Measurements from ENCODE around the gene GOLGA5.

- PRO-cap, 2 experiments: no peak in any of the 2 experiments
Observed at GRCh38 chr14:92475814-92476145, 37.8 kb upstream of the RIN3 start.

- PRO-cap, 2 experiments: no peak in any of the 2 experiments
Observed at GRCh38 chr14:92546288-92547190, 33.0 kb downstream of the RIN3 start.

GRCh38 chr14:92651146-92651837, 97.1 kb downstream of the LGMN start:
- PRO-cap, 2 experiments: no peak in any of the 2 experiments

DNA sequence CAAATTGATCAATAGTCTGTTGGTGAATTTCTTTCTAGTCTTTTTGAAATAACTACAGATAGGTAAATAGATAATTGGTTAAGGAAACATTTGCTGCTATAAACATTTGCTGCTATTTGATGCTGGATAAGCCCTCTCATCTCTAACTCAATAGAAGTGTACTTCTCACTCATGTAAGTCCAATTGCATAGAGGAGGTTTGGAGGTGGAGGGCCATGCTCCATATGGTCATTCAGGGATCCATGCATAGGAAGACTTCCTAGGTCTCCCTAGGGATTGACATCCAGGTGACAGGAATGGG, 80.9 kb downstream of the LGMN start:
- PRO-cap, 2 experiments: no peak in any of the 2 experiments

- PRO-cap, 2 experiments: no peak in any of the 2 experiments
Observed at GRCh38 chr14:92709465-92710056, 38.9 kb downstream of the LGMN start.

DNA sequence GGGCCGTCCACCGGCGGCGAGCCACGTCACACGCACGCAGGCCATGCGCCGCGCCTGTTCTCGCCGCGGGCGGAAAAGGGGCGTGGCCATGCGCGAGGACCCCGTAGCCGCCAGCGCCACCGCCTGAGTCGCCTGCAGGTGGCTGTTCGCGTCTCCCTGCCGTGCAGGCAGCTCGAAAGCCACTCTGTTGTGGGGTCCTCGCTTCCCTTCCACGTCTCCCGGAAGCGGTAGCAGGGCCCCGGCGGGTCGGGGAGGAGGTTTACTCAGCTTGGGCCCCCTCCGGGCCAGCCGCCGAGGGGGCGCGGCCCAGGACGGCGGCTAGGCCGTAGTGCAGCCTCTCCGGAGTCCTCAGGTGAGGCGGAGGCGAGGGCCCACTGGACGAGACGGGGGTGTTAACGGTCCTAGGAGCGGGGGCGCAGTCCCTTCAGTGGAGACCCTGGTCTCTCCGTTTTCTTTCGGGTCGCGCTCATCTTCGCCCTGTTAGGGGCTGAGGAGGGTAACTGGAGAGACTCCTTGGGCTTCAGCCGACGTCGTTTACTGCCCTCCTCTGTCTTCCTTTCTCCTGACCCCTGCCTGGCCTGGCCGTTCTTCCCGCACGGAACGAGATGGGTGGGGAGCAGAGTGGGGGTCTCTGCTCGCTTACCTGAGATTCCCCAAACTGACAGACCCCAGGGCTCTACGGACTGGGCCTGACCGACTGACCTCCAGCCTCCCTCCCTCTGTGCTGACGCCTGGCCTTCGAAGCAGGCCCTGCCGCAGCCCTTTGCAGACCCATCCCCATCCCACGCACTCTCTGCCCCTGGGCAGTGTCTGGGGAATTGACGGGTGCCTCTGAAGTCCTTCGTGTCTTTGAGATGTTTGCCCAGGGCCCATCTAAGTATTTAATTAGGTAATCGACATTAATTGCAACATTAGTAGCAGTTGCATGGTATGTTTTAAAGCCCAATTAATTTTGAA, at the start of gene GOLGA5:
TSS of gene GOLGA5 (plus strand) at position 201 of the 957 bp plus-strand sequence.
- PRO-cap, 2 experiments: peak in 2 of 2 experiments; most common plus-strand start position 243 of the sequence (in 2)

DNA sequence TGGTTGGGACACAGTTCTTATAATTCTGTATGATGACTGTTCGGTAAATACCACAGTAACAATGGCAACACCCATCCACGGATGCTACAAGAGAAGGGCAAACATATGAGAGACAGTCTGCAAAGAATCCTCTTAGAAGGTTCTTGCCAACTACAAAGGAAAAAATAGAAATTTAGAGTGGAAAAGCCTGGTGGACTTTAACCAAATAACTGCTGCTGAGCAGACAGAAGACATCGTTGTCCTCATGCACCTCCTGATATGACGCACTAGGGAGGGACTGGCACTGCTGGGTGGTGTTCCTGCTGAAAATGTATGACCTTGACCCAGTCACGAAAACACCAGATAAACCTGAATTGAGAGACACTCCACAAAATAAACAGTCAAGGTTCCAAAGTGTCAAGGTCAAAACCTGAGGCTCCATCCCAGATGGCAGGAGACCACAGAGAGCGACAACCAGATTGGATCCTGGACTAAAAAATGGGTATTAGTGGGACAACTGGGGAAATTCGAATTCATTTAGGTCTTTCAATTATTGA, 61.9 kb downstream of the CHGA start:
- PRO-cap, 2 experiments: no peak in any of the 2 experiments

DNA sequence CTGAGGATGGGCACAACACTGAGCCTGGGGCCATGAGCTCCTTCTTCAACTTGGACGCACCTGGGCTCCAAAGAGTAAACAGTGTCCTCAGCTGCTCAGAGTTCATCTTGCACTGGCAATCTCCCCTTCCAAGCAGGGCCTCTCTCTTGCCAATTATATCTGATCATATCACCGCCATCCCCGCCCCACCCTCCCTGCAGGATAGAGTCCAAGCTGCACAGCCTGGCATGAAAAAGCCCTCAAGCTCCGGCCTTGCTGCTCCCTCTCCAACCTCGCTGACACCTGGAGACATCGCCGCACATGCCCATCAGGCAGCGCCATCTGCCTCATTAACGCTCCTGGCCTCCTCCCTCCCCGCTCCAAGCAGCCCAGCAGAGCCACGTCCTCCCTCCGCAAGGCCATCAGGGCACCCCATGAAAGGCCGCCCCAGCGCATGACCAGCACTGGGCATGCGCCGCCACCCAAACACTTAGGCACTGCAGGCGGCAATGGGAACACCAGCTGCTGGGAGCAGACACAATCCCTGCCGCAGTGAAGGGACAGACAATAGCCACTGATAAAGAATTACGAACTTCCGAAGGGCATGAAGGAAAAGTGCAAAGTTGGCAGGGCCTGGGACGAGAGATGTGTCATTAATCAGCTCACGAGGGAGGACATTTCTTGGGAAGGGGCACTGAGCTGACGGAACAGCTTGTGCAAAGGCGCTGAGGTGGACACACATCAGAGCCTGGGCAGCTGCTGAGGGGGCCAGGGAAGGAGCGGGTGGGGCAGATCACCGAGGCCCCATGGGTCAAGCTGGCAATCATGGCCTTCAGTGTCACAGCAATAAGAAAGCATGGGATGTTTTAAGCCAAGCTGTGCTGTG, 89.0 kb downstream of the CHGA start:
- PRO-cap, 2 experiments: peak in 1 of 2 experiments; most common plus-strand start position 476 of the sequence (in 1)

GRCh38 chr14:93025041-93025514, 90.6 kb downstream of the ITPK1 start:
- PRO-cap, 2 experiments: no peak in any of the 2 experiments

GRCh38 chr14:93039417-93040125, 76.2 kb downstream of the ITPK1 start:
- PRO-cap, 2 experiments: no peak in any of the 2 experiments

- PRO-cap, 2 experiments: peak in 2 of 2 experiments; most common plus-strand start chr14:93049624 (in 1); most common minus-strand start chr14:93049429 (in 2)
Observed at GRCh38 chr14:93049337-93049892, 66.3 kb downstream of the ITPK1 start.

- PRO-cap, 2 experiments: peak in 1 of 2 experiments; most common plus-strand start chr14:93055848 (in 1); most common minus-strand start chr14:93055656 (in 1)
Observed at GRCh38 chr14:93055337-93056175, 60.2 kb downstream of the ITPK1 start.

DNA sequence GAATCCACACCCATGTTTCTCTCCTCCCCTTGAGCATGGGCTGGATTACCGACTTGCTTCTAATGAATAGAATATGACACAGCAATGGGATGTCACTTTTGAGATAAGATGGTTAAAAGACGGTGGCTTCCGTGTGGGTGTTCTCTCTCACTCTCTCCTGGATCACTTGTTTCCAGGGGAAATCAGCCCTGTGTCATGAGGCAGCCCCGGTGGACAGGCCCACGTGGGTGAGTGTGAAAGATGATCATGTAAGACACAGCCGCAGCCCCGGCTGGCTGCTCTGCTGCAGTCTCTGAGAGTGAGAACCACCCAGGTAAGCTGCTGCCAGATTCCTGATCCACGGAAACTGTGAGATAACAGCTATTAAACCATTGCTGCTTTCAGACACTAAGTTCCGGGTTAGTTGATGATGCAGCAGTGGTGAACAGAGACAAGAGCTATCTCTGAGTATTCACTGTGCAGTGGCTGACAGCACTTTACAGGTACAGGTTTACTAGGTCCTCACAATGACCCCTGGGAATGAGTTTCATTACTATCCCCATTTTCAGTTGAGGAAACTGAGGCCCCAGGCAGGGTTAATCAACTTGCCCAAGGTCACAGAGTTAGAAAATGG, 10.6 kb downstream of the MOAP1 start:
- PRO-cap, 2 experiments: no peak in any of the 2 experiments

- PRO-cap, 2 experiments: no peak in any of the 2 experiments
Observed at GRCh38 chr14:93294178-93294708, 38.6 kb downstream of the BTBD7 start.

DNA sequence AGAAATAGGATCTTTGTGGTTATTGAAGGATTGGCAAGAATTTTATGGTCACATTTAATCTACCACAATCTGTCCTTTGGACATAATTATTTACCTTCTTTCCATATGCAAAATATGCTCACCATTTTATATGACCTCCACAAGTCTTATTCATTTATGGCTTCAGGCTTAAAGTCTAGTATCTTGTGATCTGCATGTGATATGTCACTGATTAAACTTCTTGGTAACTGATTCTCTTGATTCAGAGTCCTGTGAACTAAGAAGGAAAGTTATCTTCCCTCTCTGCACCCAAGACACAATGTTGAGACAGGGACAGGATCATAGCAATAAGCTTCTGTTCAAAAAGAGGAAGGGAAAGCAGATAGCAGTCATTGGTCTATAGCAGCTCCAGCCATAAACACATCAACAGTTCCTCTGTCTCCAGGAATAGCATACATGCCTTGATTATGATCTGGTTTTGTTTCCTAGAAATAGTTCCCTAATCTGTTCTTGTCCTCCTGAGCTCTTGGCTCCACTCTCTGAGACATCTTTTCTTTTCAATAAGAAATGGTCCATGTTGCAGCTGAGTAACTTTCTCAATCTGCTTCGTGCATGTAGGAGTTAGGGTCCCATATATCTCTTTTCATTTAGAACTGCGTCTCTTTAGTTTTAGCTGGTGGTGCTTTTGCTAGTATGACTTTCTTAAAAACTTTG, 103.2 kb downstream of the UNC79 start:
- PRO-cap, 2 experiments: no peak in any of the 2 experiments

DNA sequence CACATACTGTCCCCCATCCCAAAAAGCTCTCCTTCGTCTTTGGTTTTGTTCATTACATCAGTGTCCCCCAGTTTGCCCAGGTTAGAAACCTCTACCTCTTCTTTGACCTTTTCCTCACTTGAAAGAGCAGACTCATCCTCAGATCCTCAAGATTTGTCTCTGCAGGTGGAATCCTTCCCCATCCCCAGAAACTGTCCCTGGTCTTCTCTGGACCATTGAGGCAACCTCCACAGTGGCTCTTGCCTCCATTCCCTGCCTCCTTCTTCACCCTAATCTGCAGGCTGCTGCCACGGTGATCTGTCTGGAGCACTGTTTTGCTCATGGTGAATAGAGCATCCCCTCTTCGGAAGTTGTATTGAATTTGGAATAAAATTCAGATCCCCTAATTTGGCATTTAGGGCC, 85.6 kb downstream of the PRIMA1 start:
- PRO-cap, 2 experiments: no peak in any of the 2 experiments

GRCh38 chr14:93965336-93965653, 11.1 kb downstream of the ASB2 start:
- PRO-cap, 2 experiments: no peak in any of the 2 experiments

GRCh38 chr14:93973284-93973983, 2.9 kb downstream of the ASB2 start:
- PRO-cap, 2 experiments: no peak in any of the 2 experiments

DNA sequence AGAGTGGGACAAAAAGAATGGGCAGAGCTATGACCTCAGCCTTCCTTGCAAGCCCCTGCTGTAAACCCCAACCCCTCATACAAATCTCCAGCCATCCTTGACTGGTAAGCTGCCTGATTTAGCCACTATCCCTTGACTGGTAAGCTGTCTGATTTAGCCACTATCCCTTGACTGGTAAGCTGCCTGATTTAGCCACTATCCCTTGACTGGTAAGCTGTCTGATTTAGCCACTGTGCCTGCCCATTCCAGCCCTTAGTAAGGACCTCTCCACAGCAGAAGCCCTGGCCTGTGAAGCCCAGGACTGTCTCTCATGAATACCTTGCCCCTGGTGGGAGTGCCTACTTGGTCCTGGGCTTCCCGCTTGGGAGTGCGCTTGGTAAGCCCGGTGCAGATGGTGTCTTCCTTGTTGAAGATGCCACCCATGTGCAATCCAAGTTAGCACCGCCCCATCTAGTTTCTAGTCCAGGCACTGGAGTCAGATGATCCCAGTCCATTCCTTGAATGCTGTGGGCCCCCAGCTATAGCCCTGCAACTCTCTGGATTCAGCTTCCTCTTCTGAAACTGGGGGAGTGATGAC, 5.5 kb upstream of the ASB2 start:
- PRO-cap, 2 experiments: no peak in any of the 2 experiments

DNA sequence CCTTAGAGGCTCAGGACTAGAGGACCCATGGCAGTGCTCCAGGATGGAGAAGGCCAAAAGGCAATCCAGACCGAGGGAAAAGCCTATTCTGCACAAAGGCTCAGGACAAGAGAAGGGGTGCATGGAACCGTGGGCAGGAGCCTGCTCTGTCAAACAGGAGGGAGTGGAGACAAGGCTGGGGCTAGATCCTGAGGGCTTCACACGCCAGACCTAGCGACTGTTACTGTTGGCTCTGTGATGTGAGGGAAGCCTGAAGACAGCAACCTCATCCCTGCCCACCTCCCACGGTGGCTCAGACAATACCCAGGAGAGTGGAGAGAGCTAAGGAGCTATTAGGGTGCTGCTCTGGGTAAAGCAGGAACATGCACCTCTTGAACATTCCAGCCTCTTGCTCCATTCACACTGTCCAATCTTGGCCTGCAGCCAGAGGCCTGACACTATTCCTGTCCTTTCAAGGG, 24.2 kb downstream of the OTUB2 start:
- PRO-cap, 2 experiments: no peak in any of the 2 experiments